Right atrium auricular region (tissue), 2 donors: Measurements from ENCODE around the gene LRRK1.

DNA sequence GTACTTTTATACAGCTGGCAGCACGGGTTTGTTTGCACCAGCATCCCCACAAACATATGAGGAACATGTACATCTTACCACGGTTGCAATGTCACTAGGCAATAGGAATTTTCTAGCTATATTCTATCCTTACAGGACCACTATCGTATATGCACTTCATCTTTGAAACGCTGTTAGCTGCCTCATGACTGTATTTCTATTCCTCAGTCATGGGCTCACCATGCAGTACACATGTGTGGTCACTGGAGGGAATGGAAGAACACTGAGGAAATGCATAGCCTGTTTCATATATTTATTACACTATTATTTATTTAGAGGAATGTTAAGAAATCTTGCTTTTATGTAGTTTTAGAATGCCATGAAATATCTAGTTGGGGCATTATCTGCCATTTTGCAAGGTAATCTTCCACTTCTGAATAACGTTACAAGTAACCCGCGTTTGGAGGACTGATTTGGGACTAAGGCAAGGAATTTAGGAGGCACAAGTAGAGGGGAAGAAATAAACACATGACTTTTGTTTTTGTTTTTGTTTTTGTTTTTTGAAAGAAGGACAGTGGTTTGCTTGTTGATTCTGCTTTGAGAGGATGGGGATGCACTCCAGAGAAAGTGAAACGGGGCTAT lies 155.7 kb downstream of the IGF1R start:
- PRO-cap, result no peak
- RAMPAGE, long total RNA, 2 experiments, result no peak in any of the 2 experiments

- PRO-cap, result no peak
- RAMPAGE, long total RNA, 2 experiments, result no peak in any of the 2 experiments
These were observed 174.8 kb downstream of the IGF1R start for GRCh38 chr15:98823065-98823712.

GRCh38 chr15:98865284-98865858 lies 142.2 kb downstream of the PGPEP1L start:
- PRO-cap, result unidirectional peak, plus-strand start at chr15:98865504; unidirectional peak, plus-strand start at chr15:98865521; unidirectional peak, plus-strand start at chr15:98865548
- RAMPAGE, long total RNA, 2 experiments, result start-site peak on the plus strand in 1 of 2 experiments, at chr15:98865378-98865810 at its widest, 5 reads per replicate

DNA sequence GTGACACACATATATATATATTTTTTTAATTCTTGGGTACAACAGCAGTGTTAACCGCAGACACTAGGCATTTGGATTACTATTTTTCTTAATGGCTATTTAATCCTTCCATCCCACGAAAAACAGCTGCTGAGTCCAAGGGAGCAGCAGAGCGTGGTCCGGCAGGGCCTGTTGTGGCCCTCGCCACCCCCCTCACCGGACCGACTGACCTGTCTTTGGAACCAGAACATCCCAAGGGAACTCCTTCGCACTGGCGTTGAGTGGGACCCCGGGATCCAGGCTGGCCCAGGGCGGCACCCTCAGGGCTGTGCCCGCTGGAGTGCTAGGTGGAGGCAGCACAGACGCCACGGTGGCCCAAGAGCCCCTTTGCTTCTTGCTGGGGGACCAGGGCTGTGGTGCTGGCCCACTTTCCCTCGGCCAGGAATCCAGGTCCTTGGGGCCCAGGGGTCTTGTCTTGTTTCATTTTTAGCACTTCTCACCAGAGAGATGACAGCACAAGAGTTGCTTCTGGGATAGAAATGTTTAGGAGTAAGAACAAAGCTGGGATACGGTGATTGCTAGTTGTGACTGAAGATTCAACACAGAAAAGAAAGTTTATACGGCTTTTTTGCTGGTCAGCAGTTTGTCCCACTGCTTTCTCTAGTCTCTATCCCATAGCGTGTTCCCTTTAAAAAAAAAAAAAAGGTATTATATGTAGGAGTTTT lies 48.3 kb downstream of the PGPEP1L start:
- PRO-cap, result no peak
- RAMPAGE, long total RNA, 2 experiments, result no peak in any of the 2 experiments

DNA sequence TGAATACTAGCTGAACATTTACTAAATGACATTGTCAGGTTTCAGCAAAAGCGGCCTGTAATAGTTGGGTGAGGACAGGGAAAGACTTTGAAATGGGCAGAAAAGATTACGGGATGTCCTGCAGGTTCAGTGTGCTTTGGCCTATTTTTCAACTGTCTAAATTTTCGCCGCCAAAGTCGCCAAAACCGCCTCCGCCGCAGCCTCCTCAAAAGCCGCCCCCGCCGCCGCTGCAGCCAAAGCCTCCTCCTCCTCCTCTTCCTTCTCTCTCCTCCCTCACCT lies 6.4 kb upstream of the PGPEP1L start:
- PRO-cap, result no peak
- RAMPAGE, long total RNA, 2 experiments, result no peak in any of the 2 experiments

DNA sequence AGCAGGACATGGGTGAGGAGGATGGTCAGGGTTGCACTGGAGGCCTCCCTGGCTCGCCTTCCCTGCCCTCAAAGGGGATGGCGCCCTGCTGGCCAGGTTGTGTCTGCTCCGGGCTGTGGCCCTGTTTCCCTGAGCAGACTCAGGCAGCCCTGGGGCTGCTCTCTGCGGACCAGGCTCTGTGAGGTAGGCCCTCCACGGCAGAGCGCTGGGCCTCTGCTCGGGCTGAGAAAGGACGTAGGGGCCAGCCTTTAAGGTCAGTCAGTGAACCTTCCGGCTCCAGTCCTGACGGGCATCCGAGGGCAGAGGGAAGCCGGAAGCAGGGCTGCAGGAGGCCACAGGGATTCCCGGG lies 33.8 kb downstream of the SYNM start:
- PRO-cap, result no peak
- RAMPAGE, long total RNA, 2 experiments, result no peak in any of the 2 experiments

GRCh38 chr15:99139246-99139610 lies 34.3 kb downstream of the SYNM start:
- PRO-cap, result unidirectional peak, plus-strand start at chr15:99139423
- RAMPAGE, long total RNA, 2 experiments, result no peak in any of the 2 experiments

DNA sequence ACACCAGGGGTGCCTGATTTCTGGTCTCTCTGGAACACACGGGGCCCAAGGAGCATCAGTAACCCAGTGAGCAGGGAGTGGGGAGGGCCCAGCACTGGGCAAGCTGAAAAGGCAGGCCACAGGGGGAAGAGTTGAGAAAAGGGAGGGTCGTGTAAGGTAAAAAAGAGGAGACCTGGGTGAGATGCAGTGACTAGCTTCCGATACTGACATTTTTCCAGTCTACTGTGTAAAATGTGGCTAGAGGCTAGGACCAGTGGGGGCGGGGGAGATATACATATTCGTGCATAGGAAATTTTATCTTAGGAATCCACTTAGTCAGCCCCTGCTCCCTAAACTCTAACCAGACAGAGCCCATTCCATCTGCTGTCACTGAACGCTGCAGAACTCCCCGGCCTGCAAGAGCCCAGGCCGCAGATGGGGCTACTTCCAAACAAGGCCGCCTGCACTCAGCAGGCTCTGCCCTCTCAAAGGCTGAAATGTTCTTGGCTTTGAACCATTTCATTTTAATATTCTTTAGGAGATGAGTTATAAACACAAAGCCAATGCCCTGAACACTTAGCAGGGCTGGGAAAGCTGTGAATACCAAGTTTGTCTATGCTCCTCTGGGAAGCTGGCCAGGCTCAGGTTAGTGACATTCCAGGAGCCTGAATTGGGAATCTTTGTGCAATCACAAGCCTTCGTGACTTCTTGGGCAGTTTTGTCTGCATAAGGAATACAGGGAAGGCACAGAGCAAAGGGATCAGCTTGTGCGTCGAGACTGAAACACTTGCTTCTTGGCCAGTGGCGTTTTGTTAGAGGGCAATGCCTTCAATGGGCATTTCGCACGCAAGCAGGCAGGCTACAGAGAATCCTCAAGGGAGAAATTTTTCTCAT lies 64.9 kb downstream of the SYNM start:
- PRO-cap, result bidirectional peak, plus-strand start at position 558 of the sequence, minus-strand start at position 416 of the sequence
- RAMPAGE, long total RNA, 2 experiments, result no peak in any of the 2 experiments

DNA sequence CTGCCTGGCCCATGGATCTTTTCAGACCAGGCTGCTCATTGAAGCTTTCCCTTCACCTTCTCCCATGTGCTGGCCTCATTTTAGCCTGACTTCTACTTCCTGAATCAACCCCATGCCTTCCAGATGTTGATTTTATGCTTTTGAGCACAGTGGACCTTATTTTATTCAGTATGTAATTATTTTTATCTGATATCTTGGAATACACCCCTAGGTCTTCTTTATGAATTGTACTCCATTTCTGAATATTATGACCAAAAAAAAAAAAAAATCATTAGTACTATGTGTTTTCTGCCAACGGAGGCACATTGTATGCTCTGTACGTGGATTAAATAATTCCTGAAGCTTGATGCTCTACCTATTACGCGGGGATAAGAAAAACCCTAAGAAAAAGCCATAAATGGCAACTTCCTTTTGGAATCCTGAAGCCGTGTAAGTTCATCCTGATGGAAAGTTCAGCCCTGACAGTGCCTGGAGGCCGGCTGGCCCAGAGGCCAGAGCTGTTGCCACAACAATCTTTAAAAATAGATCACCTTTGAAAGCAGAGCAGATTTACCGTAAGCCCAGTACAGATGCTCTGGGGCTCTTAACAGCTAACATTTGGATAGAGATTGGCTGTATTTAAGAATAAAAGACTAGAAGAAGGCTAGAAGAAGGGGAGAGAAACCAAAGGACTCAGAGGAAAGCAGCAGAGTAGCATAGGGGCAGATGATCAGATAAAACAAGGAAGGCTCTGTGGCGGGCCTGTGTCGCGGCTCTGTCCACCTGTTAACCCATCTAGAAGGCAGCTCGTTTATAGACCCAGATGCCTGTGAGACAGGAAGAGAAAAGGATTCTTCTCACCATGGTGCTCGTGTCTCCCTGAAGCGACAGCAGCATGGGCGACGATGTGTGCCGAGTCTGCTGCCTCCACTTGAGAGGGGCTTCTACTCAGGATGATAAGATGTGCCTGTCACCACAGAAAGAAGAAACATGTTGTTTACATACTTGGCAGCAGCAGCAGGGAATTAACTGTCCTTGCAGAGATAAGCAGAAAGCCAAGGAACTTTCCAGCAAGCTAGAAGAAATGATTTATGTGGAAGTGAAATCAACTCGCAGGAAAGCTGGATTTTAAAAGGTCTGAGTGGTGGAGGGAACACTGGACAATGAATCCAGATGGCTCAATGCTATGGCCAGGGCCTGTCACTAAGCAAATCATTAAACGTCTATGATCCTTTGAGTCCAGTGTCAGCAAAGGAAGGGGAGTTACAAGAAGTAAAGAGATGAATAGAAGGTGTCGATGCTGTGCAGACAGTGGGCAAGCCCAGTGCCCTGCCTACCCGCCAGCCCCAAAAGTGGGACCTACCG lies 69.8 kb downstream of the SYNM start:
- PRO-cap, result unidirectional peak, plus-strand start at position 563 of the sequence
- RAMPAGE, long total RNA, 2 experiments, result start-site peak on the plus strand in 1 of 2 experiments, centred at positions 539 to 649 of the sequence, 15 to 22 reads per replicate

DNA sequence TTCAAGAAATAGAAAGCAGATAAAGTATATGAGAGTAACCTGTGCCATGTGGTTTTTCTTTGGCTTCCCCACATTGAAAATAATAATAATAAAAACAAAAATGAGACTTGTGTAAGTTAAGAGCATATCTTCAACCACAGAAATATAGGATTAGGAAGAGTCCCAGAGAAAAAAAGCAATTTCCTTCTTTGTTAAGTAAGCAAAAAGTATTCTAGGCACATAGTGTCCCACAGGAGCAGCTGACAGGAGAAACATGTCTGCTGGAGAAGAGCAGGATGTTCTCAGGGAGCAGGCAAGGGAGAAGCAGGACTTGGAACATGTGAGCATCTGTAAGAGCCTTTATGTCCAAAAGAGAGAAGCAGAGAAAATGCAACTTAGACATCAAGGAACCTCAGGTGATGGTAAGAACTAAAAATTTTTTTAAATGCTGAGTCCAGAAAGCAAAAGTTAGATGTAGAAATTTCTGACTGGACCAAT lies 39.1 kb downstream of the TTC23 start:
- PRO-cap, result no peak
- RAMPAGE, long total RNA, 2 experiments, result no peak in any of the 2 experiments

DNA sequence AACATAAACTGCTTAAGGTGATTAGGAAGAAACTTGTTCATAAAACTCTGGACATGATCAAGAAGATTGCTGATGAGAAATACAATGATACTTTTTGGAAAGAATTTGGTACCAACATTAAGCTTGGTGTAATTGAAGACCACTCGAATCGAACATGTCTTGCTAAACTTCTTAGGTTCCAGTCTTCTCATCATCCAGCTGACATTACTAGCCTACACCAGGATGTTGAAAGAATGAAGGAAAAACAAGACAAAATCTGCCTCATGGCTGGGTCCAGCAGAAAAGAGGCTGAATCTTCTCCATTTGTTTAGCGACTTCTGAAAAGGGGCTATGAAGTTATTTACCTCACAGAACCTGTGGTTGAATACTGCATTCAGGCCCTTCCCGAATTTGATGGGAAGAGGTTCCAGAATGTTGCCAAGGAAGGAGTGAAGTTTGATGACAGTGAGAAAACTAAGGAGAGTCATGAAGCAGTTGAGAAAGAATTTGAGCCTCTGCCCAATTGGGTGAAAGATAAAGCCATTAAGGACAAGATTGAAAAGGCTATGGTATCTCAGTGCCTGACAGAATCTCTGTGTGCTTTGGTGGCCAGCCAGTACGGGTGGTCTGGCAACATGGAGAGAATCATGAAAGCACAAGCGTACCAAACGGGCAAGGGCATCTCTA lies 7.8 kb downstream of the LRRC28 start:
- PRO-cap, result no peak
- RAMPAGE, long total RNA, 2 experiments, result no peak in any of the 2 experiments

GRCh38 chr15:99442134-99442688 lies 123.6 kb upstream of the MEF2A start:
- PRO-cap, result no peak
- RAMPAGE, long total RNA, 2 experiments, result no peak in any of the 2 experiments

GRCh38 chr15:99485414-99486044 lies 80.3 kb upstream of the MEF2A start:
- PRO-cap, result no peak
- RAMPAGE, long total RNA, 2 experiments, result no peak in any of the 2 experiments

DNA sequence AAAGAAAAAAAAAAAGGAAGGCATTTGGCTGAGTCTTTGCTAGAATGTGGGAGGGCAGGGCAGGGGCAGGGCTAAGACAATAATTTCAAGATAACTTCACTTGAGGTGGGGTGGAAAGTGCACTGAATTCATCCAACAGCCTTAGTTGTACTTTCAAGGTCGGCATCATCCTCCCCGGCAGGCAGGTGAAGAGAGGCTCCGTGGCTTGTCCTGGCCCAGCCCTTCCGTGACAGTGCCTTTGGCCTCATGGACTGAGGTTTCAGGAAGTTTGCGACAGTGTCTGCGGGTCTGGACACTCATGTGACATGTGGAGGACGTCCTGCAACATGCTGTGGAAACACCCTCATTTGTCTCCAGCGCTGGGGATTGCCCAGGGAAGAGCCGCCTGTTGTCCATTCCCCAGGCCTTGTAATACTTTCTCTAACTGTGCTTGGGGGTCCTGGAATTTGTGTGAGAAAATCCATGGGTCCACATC lies 182.7 kb upstream of the LYSMD4 start:
- PRO-cap, result no peak
- RAMPAGE, long total RNA, 2 experiments, result no peak in any of the 2 experiments

DNA sequence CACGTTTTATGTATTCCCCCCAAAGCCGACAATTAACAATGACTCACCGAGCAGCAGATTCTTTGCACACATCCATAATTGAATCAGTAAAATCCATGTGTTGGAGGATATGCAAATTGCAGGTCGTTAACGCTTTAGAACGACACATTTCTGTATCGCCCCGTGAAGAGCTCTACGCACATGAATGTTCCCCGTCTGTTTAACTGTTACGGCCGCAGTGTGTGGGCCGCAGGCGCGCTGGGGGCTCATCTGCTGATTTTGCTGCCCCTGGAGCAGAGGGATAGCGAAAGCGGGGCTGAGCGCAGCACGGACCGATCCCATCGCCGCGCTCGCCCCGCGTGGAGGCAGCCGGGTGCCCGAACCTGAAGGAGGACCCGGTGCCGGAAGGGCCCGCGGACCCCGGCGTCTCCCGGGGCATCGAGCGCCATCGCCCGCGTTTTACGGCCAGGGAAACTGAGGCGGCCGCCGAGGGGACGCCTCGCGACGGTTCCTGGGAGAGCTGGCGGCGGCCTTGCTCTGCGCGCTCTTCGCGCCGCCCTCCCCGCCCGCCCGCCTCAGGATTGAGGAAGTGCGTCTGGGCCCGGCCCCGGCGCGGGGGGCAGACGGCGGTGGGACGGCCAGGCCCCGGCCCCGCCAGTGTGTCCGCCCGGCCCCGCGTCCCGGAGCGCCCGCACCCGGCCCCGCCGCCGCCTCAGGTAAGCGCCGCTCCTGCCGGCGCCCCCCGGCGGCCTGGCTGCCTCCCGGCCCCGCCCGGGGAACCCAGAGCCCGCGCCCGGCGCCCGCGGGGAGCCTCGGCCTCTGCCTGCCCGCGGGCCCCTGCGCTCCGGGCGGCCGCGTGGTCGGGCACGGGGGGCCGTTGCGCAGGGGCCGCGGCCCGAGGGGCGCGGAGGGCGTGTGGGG lies at the start of gene LRRK1:
LRRK1 (plus strand) TSS at position 601 of the 900 bp plus-strand sequence.
- PRO-cap, result unidirectional peak, plus-strand start at position 275 of the sequence; bidirectional peak, plus-strand start at position 601 of the sequence, minus-strand start at position 513 of the sequence
- RAMPAGE, long total RNA, 2 experiments, result no peak in any of the 2 experiments

GRCh38 chr15:101006882-101007392 lies 87.8 kb downstream of the LRRK1 start:
- PRO-cap, result no peak
- RAMPAGE, long total RNA, 2 experiments, result no peak in any of the 2 experiments

DNA sequence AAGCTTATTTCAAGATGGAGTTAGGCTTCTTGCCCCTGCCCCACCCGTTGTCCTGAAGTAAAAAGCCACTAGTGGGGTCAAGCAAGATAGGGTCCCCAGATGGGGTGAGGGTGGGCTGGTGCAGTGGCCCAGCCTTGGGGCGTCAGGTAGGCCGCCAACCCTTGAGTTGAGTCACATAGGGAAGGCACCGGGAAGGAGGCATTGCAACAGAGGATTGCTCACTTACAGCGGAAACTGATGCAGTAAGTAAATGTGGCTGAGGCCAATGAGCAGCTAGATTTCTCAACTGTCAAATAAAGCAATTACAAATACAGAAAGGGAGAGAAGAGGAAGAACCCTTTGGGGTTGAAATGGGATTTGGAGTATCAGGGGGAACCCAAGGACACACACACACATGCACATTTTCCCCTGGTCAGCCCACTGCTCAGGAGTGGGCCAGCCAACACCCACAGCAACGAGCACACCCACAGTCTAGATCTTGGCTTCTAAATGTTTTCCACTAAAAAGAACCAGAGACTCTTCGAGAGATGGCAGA lies 44.0 kb downstream of the CHSY1 start:
- PRO-cap, result bidirectional peak, plus-strand start at position 361 of the sequence, minus-strand start at position 168 of the sequence
- RAMPAGE, long total RNA, 2 experiments, result no peak in any of the 2 experiments

- PRO-cap, result no peak
- RAMPAGE, long total RNA, 2 experiments, result no peak in any of the 2 experiments
These were observed 6.0 kb downstream of the SELENOS start for GRCh38 chr15:101271135-101271760.

DNA sequence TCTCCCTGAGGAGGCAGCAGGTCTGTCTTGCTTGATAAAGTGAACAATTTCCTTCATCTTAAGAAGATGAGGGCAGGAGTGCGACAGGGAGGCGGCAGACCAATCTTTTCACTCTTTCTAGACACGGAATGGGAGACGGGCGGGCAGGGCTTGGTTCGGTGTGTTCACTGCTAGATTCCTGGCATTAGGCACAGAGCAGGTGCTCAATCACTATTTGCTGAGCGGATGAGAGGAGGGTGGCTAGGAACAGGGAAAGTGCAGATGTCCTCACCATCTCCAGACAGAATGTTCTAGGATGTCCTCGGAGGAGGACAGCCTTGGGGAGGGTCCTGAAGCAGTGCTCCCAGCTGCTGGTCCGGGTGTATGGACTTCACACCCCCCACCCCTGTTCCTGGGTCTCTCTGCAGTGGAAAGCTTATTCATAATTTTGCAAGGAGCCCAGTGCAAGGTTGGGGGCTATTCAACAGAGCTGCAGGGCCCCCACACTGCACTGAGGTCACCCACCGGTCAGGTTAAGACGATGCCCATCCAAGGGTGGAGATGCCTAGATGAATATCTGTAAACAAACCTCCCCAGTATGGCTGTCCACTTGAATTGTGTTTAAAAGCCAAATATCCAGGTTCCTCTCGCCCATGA lies 33.3 kb upstream of the SNRPA1 start:
- PRO-cap, result no peak
- RAMPAGE, long total RNA, 2 experiments, result no peak in any of the 2 experiments

- PRO-cap, result no peak
- RAMPAGE, long total RNA, 2 experiments, result no peak in any of the 2 experiments
These were observed 36.8 kb downstream of the PCSK6 start for GRCh38 chr15:101452601-101453178.